ENCODE measurements around the gene CLIP4.

DNA sequence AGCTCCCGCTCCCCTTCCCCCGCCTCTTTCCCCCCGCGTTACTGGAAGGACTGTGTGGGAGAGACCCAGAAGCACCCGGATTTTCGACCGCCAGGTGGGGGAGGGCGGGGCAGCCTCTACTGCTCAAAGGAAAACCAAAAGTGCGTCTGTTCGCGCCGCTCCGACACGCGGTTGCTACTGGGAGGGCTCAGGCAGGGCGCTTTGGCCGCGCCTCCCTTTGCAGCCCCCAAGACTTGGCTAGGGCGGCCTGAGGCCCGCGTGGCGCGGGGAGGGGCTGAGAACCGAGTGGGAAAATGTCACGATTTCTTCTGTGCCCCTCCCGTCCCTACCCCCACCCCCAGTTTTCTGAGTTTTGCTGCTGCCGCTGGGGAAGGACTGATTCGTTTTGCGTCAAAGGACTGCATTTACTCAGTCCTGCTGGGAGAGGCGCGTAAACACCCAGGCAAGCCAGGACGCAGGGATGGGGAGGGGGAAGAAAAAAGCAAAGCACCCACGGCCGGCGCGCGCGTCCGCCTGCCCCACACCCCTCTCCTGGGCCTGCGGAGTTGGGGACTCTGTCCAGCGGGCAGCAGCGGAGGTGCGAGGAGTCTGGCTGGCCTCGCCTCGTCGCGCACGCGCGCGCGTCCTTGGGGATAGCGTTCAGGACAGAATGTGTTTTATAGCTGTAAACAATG, 2.0 kb upstream of the FOSL2 start:
- PRO-cap, result bidirectional peak, plus-strand start at position 411 of the sequence, minus-strand start at position 377 of the sequence; bidirectional peak, plus-strand start at position 557 of the sequence, minus-strand start at position 628 of the sequence

GRCh38 chr2:28399704-28400447, 7.2 kb downstream of the FOSL2 start:
- PRO-cap, result no peak

- PRO-cap, result no peak
These were observed 23.6 kb downstream of the FOSL2 start for GRCh38 chr2:28415839-28417025.

DNA sequence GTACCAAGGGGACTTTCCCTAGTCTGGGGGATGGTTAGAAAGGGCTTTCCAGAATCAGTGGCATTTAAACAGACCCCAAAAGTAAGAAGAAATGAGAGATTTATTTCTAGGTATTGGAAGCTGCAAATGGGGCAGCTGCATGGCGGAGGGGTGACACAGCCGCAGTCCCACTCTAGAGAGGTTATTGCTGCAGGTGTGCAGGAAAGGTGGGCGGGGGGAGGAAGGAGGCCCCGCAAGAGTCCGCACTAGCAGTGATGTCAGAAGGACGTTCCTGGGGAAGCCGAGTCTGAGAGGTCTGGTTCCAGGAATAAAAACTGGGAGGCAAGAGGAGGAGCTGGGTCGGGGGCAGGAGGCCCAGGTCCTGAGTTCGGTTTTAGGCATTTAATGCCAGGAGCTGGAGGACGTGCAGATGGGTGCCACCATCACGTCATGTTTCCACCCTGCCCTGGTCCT, 30.5 kb downstream of the FOSL2 start:
- PRO-cap, result no peak

DNA sequence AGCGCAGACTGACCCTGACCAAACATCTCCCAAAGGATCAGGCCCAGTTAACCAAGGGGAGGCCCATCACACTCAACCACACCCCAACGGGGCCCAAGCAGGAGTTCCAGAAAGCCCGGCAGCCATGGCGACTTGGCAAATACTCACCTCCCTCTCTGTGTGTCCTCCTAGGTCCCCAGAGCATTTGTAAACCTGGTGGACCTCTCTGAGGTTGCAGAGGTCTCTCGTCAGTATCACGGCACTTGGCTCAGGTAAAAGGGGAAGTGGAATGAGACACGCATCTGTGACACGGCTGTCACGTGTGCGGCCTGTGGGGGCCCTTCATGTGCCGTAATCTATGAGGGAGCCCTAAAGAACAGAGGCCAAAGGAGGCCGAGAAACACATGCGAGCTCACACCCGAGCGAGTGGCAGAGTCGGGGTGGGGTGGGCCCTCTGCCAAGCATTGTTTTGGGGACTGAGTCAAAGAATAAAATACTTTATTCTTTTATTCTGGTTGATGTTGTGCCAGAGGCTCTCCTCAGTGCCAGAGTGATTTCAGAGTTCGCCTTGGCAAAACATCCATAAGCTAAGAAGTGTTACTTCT, 43.2 kb downstream of the PLB1 start:
- PRO-cap, result no peak

GRCh38 chr2:28610333-28611112, 114.7 kb downstream of the PLB1 start:
- PRO-cap, result no peak

GRCh38 chr2:28613793-28614720, 118.2 kb downstream of the PLB1 start:
- PRO-cap, result no peak

GRCh38 chr2:28619831-28620581, 124.1 kb downstream of the PLB1 start:
- PRO-cap, result no peak

- PRO-cap, result no peak
These were observed 108.4 kb upstream of the PPP1CB start for GRCh38 chr2:28643083-28643771.

DNA sequence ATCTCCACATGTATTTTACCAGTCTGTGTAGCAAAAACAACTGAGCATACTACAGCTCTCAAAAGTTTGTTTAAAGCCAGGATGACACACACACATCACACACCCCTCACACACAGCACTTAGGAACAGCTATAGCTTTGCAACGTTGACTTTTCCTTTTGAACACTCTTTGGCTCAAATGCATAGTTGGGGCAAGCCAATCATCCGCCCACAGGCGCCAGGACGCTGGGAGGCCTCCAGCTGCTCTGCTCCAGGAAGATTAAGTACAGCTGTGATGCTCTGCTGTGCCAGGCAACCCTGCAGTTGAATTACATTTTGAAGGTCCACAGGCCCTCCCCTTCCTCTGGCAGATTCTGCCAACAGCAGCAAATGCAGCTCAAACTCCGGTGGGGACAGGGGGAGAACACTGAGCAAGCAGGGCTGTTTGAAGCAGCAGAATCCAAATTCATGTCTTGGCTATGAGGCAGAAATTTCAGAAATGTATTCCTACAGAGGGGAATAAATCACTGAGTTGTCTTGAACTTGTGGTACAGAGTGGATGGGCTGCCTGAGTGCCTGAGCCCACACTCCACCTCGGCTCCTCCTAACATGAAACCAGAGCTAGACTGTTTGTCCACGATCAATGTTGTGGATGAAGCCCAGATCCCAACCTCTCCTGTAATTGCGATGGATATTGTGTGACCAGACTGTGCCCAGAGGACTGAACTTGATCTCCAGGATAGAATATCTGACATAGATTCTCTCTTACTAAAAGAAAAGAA, 86.5 kb upstream of the PPP1CB start:
- PRO-cap, result no peak

DNA sequence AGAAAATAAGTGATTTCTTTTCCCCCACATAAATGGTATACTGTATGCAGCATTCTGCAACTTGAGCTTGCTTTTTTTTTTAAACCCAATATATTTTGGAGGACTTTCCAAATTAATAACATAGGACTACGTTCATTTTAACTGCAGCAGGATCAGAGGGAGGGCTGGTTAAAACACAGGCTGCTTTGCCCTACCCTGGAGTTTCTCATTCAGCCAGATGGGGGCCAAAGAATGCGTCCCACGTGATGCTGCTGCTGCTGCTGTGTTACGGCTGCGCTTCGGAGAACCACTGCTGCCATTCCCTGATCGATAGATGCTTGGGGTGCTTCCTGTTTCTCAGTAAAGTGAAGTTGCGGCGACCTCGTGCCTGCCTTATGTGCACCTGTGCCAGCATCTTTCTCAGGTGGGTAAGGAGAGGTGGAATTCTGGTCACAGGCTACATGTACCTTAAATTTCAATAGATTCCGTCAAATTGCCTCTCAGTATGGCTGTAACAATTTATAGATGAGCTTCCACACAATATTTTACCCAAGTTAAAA, 24.7 kb upstream of the TOGARAM2 start:
- PRO-cap, result no peak

DNA sequence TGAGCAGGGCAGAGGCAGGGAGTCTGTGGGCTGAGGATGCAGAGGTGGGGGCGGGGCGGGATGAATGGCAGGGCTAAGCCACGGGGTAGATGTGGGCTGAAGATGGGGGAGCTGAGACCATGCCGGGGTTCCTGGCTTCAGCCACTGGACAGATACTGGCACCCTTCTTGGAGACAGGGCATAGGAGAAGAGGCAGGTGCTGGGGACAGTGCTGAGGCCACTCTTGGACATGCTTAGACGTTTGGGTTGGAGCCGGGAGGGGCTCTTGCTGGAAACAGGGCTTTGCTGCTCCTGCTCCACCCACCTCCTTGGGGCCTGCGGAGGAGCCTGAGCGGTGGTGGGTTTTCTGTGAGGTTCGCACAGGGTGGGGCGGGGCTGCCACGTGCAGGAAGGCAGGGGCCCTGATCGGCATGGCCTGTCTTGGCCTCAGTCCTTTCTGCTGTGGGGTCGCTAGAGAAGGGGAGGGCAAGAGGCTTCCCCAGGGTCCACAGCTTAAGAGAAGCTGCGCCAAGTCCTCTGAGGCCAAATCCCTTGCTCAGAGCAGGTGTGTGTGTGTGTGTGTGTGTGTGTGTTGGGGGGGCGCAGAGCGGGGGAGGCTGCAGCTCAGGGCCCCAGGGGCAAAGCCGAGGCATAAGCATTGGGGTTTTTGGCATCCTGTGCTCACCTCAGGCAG, 28.5 kb downstream of the TOGARAM2 start:
- PRO-cap, result no peak

DNA sequence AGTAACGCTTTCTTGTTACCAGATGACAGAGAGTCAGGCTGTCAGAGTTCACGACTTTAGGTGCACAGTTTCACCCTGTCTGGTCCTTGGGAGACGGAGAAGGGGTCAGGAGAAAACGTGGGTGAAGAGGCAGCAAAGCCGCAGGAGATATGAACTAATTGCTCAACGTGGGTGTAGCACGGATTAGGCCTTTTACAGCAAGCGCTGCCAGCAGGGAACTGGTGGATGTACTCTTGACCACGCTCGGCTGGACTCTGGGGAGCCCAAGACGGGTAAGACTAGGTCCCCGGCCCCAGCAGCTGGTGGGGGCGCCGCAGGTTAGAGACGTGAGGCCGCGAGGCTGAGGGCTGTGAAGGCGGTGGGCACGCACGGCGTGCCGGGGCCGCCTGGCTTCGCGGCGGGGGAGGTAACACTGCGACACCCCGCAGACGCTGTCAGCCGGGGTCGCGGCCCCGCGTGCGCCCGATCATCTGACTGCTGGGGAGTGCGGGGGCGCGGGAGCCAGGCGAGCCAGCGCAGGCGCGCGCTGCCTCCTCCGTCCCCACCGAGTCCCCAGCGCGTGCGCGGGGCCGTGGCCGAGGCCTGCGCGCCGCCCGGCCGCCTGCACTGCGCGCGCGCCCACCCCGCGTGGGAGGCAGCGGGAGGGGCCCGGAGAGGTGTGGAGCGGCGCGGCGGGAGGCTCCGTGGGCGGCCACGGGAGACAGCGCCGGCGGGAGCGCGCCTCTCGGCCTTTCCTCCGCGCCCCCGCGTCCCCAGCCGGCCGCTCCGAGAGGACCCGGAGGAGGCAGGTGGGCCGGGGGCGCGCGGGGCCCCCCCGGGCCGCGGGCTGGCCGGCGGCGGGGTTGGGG, at the start of gene CLIP4:
Gene CLIP4, plus strand, starts transcription at position 538 of the 848 bp plus-strand sequence.
- PRO-cap, result bidirectional peak, plus-strand start at position 547 of the sequence, minus-strand start at position 472 of the sequence

GRCh38 chr2:29233324-29234026, 118.3 kb downstream of the CLIP4 start:
- PRO-cap, result unidirectional peak, plus-strand start at chr2:29233736

- PRO-cap, result no peak
These were observed 199.5 kb downstream of the CLIP4 start for GRCh38 chr2:29314678-29315136.

- PRO-cap, result unidirectional peak, minus-strand start at chr2:30148440
These were observed 1.4 kb downstream of the YPEL5 start for GRCh38 chr2:30148168-30148546.

DNA sequence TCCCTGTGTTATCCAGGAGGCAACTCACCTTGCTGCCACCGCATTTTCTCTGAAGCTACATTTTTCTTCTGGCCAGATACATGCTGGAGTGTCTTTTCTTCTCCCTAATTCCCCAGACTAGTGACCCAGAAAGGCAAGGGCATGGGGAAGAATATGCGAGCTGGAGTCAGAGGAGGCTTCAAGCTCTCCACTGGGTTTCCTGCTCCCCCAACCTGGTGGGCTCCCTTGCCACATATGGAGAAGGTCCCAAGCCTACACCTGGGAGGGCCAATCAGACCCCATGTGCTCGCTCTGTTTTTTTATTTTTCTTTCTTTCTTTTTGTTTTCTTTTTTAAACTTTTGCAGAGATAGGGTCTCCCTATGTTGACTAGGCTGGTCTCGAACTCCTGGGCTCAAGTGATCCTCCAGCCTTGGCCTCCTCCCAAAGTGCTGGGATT, 22.7 kb downstream of the YPEL5 start:
- PRO-cap, result no peak

GRCh38 chr2:30236808-30237681, 5.7 kb downstream of the LBH start:
- PRO-cap, result no peak

DNA sequence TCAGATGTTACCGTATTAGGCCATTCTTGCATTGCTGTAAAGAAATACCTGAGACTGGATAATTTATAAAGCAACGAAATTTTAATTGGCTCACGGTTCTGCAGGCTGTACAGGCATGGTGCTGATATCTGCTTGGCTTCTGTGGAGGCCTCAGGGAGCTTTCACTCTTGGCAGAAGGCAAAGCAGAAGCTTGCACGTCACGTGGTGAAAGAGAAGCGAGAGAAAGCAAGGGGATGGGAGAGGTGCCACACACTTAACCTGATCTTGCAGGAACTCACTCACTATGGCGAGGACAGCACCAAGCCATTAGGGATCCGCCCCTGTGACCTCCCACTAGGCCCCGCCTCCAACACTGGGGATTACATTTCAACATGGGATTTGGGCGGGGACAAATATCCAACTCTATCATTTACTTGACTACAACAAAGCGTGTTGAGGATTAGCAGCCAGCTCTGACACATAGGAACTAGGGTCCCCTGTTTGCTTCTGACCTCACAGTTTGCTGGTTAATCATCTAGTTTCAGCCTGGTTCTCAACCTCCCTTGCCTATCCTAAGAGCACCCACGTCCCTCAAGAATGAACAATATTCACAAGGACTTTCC, 35.8 kb downstream of the LBH start:
- PRO-cap, result no peak

- PRO-cap, result no peak
These were observed 136.4 kb downstream of the CAPN13 start for GRCh38 chr2:30670793-30671259.

All from bronchus (tissue), 1 donor.